Neural progenitor cell (in vitro differentiated cells): Measurements from ENCODE around the gene LCMT1.

DNA sequence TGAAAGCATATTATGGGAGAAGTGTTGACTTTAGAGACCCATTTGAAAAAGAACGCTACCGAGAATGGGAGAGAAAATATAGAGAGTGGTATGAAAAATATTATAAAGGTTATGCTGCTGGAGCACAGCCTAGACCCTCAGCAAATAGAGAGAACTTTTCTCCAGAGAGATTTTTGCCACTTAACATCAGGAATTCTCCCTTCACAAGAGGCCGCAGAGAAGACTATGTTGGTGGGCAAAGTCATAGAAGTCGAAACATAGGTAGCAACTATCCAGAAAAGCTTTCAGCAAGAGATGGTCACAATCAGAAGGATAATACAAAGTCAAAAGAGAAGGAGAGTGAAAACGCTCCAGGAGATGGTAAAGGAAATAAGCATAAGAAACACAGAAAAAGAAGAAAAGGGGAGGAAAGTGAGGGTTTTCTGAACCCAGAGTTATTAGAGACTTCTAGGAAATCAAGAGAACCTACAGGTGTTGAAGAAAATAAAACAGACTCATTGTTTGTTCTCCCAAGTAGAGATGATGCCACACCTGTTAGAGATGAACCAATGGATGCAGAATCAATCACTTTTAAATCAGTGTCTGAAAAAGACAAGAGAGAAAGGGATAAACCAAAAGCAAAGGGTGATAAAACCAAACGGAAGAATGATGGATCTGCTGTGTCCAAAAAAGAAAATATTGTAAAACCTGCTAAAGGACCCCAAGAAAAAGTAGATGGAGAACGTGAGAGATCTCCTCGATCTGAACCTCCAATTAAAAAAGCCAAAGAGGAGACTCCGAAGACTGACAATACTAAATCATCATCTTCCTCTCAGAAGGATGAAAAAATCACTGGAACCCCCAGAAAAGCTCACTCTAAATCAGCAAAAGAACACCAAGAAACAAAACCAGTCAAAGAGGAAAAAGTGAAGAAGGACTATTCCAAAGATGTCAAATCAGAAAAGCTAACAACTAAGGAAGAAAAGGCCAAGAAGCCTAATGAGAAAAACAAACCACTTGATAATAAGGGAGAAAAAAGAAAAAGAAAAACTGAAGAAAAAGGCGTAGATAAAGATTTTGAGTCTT lies 30.1 kb downstream of the RBBP6 start:
- RAMPAGE, long total RNA, result no peak

DNA sequence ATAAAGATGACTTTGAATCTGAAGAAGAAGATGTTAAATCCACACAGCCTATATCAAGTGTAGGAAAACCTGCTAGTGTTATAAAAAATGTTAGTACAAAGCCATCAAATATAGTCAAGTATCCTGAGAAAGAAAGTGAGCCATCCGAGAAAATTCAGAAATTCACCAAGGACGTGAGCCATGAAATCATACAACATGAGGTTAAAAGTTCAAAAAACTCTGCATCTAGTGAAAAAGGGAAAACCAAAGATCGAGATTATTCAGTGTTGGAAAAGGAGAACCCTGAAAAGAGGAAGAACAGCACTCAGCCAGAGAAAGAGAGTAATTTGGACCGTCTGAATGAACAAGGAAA lies 31.6 kb downstream of the RBBP6 start:
- RAMPAGE, long total RNA, result no peak

DNA sequence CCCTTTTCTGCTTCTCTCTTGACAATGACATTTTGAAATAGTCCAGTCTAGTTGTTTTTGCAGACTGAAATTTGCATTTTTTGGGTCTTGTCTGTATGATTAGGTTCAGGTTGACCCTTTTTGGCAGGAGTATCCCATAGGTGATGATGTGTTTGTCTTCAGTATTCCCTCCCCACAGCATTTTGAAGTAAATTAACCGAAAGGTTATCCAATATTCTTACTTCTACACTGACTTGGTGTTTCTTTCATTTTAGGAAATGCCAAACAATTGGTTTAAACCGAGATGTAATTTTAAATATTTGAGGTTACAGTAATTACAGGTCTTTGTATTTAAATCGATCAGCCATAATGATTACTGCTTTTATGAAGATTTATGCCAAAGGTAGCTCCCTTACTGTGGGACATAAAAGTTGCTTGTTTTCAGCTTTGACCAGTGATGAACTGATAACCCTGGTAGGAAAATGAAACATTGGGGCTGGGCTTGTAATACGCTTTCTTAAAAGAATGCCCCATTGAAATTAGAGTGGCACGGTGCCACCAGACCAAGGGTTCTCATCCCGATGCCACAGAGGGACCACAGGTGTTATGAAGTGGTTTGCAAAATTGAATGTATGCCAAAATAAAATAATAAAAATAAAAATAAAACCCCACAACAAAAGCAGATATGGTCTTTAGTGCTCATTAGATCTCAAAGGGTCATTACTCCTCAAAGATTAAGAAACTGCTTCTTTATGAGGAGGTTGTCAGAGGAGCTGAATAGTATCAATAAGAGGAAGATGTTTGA lies 7.3 kb downstream of the TNRC6A start:
- RAMPAGE, long total RNA, result no peak

- RAMPAGE, long total RNA, result no peak
Measured at GRCh38 chr16:25111677-25112317, at the start of gene LCMT1. Gene LCMT1 (plus strand): TSS chr16:25111742.

DNA sequence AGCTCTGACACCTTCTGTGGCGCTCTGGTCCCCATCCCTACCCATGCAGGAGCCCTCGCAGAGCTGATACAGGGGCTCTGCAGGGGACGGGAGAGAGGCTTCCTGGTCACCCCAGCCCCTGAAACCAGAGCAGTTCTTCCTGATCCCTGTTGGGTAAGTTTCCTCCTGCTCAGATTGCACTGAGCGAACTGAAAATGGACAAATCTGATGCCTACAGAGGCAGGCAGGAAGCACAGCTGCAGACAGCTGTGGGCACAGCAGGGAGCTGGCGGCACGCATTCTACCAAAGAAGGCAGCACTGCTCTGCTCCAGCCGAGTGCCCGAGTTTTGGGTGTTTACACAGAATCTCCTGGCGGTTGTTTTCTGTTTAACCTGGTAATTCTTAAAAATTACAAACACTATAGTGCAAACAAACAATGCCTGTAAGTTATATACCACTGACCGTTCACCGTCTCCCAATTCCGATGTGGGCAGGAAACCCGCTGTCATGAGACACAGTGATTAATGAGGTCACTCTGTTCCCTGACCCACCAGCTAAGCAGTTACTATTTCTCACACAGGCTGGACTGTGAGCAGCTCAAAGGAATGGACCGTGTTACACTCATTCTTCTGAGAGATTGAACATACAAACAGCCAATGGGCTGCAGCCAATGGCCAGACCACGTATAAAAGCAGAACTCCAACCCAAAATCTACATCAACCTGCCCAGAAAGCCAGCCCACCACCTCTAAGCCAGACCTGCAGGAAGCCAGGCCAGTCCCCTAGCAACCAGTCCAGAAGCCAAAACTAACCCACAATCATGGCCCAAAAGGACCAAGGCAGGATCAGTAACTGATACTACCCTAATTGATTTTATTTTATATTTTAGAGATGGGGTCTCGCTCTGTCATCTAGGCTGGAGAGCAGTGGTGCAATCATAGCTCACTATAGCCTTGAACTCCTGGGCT lies 25.5 kb downstream of the NSMCE1 start:
- RAMPAGE, long total RNA, result no peak

DNA sequence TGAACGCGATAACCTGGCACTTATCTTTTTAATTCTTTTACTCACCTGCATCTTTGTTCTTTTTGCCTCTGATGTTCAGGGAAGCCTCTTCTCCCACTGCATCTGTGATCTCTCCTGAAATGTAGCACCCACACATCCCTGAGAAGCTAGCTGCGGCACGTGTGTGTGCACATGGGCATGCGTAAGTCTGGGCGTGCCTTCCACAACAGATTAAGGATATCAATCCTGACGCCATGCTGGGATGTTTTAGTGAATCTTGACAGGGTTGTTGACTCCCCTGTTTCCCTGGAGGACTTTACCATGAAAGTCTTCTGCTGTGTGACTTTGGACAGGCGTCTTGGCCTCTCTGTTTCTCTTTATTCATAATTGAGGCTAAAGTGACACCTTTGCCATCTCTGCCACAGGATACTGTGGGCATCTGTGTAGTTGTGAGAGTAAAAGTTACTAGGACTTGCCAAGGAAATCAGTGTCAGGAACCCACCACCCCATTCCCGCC lies 20.5 kb downstream of the IL4R start:
- RAMPAGE, long total RNA, result no peak

DNA sequence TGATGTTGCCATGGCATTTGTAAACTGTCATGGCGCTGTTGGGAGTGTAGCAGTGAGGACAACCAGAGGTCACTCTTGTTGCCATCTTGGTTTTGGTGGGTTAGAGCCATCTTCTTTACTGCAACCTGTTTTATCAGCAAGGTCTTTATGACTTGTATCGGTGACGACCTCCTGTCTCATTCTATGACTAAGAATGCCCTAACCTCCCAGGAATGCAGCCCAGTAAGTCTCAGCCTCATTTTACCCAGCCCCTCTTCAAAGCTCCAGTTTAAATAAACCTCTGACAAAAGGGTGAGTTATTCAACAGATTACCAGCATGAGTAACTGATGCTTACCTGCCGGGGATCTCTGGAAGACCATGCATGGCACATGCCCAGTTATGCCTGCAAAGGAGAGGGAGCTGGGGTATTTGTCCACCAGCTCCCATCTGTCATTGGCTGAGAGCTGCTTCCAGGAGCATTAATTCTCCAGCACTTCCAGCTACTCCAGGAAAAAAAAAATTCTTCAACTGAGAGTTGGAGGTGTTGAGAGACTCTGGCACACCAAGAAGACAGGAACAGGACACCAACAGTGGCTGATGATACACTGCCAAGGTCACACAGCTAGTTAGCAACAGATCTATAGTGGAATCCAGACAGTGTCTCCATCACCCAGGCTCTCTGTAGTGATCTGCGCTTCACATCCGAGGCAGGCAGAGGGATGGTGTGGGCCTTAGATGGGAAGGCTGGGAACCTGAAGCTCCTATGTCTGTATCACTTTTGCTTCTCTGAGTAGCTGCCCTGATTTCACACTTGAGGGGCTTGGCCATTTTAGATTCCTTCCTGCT lies 36.5 kb upstream of the IL21R start:
- RAMPAGE, long total RNA, result no peak

- RAMPAGE, long total RNA, result no peak
Measured at GRCh38 chr16:27448532-27448740, 46.5 kb downstream of the IL21R start.

GRCh38 chr16:27464761-27465566 lies 63.0 kb downstream of the IL21R start:
- RAMPAGE, long total RNA, result no peak

DNA sequence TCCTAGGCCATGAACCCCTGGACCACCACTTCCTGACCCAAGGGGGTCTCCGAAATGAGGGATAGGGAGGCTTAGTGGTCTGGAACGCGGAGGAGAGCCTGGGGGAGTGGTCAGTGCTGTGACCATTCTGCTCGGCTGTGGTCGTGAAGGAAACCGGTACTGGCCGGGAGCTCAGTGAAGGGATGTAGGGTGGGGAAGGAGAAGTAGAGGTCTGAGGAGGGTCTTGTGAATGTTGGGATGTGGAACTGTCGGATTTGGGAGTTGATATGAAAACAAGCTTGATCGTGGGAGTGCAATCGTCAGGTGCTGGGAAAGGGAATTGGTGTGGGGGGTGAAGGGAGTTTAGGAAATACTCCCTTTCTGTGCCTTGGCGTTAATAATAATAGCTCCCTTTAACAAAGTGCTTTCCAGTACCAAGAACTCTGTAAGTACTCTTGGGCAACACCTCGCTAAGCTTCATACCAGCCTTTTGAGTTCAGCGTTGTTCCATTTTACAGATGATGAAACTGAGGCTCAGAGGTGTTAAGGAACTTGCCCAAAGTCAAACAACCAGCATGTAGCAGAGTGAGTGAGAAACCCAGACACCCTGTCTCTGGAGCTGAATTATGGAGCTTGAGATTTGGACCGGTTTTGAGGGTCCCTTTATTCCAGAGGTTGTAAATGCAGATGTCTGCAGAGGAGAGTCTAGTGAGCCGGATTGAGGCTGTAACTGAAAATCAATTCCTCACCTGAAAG lies 475 bp downstream of the KATNIP start:
- RAMPAGE, long total RNA, result no peak

- RAMPAGE, long total RNA, result no peak
Measured at GRCh38 chr16:27748821-27749395, 199.0 kb downstream of the KATNIP start.

DNA sequence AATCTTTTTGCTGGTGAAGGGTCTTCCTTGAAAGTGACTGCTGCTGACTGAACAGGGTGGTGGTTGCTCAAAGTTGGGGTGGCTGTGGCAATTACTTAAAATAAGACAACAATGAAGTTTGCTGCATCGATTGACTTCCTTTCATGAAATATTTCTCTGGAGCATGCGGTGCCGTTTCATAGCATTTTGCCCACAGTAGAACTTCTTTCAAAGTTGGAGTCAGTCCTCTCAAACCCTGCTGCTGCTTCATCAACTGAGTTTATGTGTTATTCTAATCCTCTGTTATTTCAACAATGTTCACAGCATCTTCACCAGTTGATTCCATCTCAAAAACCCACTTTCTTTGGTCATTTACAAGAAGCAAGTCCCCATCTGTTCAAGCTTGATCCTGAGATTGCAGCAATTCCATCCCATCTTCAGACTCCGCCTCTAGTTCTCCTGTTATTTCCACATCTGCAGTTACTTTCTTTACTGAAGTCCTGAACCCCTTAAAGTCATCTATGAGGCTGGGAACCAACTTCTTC lies 51.1 kb upstream of the GSG1L start:
- RAMPAGE, long total RNA, result no peak

DNA sequence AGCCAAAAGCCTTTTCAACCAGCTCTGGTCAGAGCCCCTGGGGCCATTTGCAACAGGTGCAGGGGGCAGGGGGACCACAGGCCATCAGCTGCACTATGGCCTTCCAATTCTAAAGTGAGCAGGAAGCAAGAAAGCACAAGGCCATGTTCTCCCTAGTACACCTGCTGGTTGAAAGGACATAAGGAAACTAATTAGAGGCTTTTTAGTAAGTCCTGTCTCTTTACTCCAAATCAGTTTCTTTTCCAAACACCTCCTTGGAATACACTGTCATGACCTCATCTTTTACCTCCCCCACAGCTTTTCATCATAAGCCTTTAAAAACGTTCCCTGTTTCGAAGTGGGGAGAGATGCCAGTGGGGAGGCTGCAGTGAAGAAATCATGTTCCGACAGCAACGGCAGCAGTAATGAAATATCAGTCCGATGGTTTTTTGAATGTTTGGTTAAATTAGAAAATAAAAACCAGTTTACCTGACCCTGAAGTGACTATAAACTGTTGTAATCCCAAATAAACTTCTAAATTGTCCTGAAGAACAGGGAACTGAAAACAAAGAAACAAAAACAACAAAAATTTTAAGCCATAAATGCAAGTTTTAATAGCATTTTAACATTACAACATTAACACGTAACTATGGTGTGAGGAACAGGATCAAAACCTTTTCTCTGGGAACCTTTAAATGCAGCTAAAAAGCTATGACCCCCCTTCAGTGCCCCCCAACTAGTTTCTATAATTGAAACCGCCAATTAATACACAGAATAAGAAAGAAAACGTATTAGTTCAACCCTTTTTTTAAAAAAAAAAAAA lies 68.6 kb upstream of the GSG1L start:
- RAMPAGE, long total RNA, result no peak

DNA sequence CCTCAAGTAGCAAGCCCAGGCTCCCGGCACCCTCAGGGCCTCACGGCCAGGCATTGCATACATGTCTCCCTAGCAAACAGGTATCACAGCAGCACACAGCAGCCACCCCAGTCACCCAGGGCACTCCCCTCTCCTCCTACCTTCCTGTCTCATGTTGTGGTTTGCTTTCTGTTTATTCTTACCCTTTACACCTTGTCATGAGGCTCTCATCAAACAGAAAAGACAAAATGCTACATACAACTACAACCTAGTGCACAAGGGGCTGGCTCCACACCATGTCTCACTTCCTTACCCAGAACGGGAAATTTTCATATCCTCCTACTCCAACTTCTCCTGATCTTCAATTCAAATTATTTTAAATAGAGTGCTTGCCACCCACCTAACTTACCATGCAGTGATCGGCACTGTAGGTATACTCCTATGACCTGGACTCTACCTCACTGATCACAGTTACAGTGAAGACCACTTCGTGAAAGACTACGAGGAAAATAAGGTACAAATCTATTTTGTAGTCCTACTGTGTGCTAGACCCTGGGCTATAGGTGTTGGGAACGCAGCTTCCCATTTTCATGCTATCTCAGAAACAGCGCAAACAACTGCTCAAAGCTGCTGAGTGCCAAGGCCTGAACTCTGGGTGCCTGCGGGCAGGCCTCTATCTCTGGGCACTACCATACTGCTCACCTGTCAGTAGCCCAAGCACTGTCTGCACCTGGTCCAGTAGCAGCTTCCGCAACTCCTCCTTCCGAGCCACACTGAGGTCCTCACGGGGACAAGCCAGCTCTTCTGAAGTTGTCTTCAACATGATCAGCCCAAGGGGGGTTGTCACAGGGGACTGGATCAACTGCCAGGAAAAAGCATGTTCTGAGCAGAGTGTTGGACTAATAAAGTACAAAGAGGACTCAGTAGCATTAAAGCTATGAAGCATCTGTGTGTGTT lies 42.4 kb downstream of the XPO6 start:
- RAMPAGE, long total RNA, result no peak

GRCh38 chr16:28172217-28172737 lies 39.5 kb downstream of the XPO6 start:
- RAMPAGE, long total RNA, result no peak

GRCh38 chr16:28526522-28526857 lies 12.3 kb downstream of the NUPR1 start:
- RAMPAGE, long total RNA, result no peak

GRCh38 chr16:28606506-28607553 lies 3.0 kb downstream of the SULT1A1 start:
- RAMPAGE, long total RNA, result no peak

- RAMPAGE, long total RNA, result no peak
Measured at GRCh38 chr16:28833871-28835043, 11.5 kb downstream of the ATXN2L start.

- RAMPAGE, long total RNA, result no peak
Measured at GRCh38 chr16:28838771-28839735, 7.1 kb downstream of the TUFM start.

DNA sequence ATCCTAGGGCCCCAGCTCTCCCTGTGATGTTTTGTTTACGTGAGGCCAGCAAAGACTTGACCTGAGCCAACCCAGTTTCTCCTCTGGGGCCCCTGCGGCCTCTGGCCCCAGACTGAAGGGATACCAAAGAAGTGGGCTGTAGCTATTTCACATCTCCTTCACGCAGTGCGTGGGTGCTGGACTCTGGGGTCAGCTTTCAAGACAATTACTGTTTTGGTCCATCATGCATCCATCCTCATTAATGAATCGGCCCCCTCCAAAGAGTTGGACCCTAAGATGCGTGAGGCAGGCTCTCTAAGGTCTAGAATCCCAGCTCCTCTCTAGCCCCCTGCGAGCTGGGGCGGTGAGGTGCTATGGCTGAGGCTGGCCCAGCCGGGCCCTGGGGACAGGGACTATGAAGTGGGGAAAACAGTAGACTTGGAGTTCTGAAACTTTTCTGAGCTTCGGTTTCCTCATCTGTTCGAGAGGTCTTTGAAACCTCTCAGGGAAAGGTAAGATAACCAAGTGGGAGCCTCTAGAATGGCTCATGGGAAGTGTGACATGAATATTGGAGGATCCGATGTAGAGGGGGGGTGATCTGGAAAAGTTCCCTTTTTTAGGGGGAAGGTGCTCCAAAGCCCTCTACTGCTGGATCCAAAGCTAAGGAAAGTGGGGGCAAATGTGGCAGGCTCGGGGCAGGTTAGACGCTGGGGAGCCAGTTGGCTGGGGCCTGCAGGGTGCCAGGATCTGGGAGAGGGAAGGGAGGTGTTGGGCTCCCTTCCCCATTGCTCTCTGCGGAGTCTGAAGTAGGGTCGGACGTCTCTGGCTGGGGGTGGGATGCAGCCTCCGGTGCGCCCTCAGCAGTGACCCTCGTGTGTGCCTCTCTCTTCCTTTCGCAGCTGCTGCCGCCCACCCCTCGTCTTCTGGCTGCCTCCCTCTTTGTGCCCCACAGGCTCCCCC lies 1.8 kb downstream of the SH2B1 start:
- RAMPAGE, long total RNA, result no peak